ENCODE data around the genes OR2J3, GABBR1 and HLA-G.

- RRBS = no CpG with 5 or more reads among the region's 2 CpGs
Measured at GRCh38 chr6:28910670-28911418, 12.9 kb downstream of the TRIM27 start.

DNA sequence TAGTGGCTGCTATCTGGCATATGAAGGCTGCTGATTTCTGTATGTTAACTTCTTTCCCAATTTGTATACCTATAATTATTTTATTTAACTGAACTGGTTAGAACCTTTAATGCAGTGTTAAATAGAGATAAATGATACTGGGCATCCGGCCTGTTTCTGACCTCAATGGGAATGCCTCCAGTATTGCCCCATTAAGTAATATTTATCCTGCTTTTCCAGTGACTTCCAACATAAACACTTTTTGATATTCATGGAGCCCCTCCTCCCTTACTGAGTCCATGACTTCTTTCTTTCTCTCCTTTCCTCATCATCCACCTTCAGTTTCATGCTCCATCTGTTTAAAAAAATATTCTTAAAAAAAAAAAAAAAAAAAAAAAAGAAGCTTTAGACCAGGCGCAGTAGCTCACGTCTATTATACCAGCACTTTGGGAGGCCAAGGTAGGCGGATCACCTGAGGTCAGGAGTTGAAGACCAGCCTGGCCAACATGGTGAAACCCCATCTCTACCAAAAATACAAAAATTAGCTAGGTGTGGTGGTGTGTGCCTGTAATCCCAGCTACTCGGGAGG, 8.8 kb downstream of the TRIM27 start:
- RRBS = no CpG with 5 or more reads among the region's 5 CpGs

DNA sequence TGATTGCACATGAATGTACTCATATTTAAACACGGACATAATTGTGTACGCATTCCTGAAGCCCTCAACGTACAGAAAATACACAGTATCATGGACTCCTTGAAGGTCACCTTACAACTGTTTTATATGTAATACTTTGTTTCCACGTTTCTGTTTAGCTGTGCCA, 1.4 kb downstream of the TRIM27 start:
- RRBS = no CpG with 5 or more reads among the region's 4 CpGs

- RRBS = no CpG with 5 or more reads among the region's 21 CpGs
Measured at GRCh38 chr6:28941206-28941978, 17.6 kb upstream of the TRIM27 start.

GRCh38 chr6:29107776-29108219, at the start of gene OR2J3:
Gene OR2J3, plus strand, starts transcription at chr6:29108058.
- RRBS = no CpG with 5 or more reads among the region's 1 CpG

DNA sequence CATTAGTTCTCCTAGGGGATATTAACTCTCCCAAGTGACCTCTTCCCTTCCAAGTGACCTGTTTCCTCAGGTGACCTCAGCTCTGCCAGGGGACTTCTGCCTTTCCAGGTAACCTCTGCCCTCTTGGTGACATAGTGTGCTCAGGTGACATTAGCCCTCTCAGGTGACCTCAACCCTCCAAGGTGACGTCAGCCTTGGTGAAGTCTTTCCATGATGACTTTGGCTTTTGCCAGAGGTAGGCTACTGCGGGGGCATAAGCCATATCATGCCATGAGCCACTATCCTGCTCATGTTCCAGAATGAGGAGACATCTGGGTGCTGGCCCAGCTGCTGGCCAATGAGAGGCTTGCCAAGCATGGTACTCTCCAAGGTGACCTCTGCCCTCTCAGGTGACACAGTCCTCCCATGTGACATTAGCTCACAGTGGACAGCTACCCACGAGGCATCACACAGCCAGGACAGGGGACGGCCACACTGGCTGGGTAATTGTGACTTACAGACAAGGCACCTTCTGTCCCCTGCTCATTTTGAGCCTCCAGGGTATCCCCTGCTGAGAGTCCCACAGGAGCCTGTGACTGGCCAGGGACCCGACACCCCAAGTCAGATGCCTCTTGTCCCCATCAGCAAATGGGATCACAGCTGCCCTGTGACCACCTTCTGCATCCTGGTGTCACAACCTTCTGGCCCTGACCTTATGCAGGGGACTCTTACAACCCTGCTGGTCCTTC, 21.7 kb upstream of the OR2I1P start:
- RRBS = no CpG with 5 or more reads among the region's 5 CpGs

- RRBS = 2% methylated on average over 22 of the region's 49 CpGs
Measured at GRCh38 chr6:29631960-29632712, 847 bp downstream of the GABBR1 start.

DNA sequence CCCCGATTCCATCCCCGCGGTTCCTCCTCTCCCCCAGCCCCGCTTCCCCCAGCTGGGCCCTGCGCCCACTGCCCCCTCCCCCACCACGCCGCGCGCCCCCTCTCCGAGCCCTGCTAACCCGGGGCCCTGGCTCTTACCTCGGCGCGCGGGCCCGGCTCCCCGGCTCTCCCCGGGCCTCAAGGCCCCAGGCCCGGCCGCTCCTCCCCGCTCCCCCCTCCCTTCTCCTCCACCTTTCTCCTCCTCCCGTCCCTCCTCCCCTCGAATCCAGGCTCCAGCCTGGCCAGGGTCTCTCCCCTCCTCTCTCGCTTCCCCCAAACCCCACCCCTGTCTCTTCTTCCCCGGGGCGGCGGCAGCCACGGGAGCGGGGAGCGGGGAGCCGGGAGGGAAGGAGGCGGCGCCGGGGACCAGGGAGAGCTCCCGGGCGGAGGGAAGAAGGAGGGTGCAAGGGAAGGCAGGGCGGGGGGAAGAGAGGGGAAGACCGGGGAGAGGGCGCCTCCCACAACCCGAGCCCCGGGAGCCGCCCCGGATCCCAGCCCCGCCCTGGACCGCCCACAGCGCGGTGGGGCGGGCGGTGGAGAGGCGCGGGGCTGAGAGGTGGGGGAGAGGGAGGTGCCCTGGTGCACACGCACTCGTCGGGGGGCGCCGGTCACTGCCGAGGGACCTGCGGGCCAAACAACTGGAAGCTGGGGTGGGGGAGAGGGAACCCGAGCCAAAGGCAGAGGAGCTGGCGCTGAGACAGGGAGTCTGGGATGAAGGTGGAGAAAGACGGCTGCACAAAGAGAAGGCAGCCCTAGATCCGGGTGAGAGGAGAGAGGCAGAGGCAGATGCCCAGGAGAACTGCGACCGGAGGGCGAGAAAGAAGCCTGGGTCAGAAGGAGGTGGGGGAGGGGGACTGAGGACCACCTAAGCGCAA, at the start of gene GABBR1:
Gene GABBR1 (minus strand): TSS at position 471 of the 913 bp plus-strand sequence.
- RRBS = 3% methylated on average over 9 of the region's 66 CpGs

DNA sequence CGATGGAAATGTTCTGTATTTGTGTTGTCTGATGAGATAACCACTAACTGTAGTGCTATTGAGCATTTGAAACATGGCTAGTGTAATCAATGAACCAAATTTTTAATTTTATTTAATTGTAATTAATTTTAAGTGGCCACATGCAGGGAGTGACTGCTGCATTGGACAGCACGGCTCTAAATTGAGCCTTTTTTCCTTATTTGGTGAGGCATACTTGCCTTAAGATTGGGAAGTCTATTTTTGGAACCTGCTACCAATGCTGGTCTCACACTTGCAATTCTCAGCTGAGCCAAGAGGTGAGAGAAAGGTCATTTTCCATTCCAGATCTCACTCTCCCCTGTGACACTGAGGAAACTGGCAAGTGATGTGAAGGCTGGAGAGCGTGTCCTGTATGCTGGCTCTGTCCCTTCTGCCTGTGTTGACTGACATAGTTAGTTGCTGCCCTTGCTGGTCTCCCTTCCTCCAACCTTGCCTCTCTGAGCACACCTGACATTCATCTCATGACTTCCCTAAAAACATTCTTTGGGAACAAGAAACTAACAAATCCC, 774 bp upstream of the MOG start:
- RRBS = no CpG with 5 or more reads among the region's 3 CpGs

DNA sequence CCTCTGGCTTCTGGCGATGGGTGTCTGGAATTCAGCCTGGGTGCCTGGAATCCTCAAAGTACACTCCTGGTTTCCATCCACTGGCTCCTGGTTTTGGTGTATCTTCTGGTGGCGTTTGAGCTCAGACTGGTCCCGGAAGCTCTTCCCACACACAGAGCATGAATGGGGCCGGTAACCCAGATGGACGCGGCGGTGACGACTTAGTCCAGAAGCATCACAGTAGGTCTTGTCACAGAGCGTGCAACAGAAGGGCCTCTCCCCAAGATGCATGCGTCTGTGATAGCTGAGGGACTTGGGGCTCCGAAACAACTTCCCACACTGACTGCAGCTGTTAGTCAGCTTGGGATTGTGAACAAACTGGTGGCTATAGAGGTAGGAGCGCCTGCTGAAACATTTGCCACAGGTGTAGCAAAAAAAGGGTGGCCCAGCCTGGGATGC, 7.8 kb downstream of the ZFP57 start:
- RRBS = no CpG with 5 or more reads among the region's 12 CpGs

DNA sequence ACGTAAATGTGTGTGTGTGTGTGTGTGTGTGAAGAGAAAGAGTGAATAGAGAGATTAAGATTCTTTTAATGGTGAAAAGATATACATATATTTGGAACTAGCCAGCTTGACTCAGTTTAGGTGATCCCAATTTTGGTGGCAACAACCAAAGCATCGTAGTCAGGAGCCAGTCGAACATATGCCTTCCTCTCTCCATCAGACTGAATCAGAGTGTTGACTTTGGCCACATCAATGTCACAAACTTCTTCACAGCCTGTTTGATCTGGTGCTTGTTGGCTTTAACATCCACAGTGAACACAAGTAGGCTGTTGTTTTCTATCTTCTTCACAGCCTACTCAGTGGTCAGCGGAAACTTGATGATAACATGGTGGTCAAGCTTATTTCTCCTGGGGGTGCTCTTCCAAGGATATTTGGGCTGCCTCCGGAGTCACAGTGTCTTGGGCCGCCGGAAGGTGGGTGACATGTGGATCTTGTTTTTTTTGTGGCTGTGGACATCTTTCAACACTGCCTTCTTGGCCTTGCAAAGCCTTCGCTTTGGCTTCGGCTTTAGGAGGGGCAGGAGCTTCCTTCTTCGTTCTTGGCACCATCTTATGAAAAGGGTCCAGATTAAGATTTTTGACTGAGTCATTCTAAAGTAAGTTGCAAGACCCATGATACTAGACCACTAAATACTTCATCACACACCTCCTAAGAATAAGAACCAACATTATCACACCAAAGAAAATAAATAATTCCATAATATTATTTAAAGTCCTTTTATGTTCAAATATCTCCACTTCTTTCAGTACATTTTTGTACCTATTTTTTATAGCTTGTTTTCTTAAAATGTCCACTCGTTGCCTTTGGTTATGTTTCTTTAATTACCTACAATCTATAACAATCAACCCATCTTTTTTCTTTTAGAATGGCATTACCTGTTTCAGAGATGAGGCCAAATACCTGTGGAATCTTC, 3.6 kb downstream of the HLA-F start:
- RRBS = no CpG with 5 or more reads among the region's 11 CpGs

GRCh38 chr6:29827499-29827994, at the start of gene HLA-G:
Gene HLA-G, plus strand, starts transcription at chr6:29827825.
- RRBS = 34% methylated on average over 5 of the region's 30 CpGs

GRCh38 chr6:29941453-29941965, 823 bp upstream of the HLA-A start:
- RRBS = no CpG with 5 or more reads among the region's 1 CpG

DNA sequence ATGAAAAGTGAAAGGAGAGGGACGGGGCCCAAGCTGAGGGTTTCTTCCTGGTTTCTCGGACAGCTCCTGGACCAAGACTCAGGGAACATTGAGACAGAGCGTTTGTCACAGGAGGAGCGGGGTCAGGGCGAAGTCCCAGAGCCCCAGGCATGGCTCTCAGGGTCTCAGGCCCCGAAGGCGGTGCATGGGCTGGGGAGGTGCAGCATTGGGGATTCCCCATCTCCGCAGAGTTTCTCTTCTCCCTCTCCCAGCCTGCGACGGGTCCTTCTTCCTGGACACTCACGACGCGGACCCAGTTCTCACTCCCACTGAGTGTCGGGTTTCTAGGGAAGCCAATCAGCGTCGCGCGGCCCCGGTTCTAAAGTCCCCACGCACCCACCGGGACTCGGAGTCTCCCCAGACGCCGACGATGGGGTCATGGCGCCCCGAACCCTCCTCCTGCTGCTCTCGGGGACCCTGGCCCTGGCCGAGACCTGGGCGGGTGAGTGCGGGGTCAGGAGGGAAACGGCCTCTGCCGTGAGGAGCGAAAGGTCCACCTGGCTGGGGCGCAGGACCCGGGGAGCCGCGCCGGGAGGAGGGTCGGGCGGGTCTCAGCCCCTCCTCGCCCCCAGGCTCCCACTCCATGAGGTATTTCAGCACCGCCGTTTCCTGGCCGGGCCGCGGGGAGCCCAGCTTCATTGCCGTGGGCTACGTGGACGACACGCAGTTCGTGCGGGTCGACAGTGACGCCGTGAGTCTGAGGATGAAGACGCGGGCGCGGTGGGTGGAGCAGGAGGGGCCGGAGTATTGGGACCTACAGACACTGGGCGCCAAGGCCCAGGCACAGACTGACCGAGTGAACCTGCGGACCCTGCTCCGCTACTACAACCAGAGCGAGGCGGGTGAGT, 54.6 kb upstream of the POLR1H start:
- RRBS = 0% methylated on average over 3 of the region's 67 CpGs

- RRBS = no CpG with 5 or more reads among the region's 2 CpGs
Measured at GRCh38 chr6:30060050-30060437, 1.0 kb upstream of the POLR1H start.

GRCh38 chr6:30130215-30130618, 5.7 kb upstream of the TRIM40 start:
- RRBS = no CpG with 5 or more reads among the region's 4 CpGs

DNA sequence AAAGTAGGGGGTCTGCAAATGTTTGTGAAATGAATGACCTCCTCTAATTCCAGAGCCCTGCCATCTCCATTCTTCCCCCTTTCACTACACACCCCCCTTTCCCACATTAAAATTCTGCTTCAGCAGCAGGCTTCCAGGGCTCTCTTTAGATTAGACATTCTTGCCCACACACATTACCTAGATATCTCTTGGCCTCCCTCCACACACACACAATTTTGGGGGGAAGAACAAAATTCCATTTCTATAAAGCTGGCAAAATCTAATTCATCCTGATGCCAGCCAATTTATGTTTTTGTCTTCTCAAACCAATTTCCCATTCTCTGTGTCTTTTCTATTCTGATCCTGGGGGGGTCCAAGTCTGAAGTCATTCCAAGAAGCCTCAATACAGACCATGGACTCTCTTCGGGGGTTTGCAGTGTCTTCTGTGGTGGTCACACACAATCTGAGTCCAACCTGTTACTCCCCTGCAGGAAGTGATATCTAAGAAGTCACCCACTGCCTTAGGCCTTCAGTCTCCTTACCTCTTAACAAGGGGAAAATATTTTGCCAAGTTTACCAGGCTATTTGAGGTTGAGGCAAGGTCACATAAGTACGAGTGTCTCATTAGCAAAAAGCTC, 2.0 kb downstream of the TRIM26 start:
- RRBS = no CpG with 5 or more reads among the region's 2 CpGs

- RRBS = no CpG with 5 or more reads among the region's 1 CpG
Measured at GRCh38 chr6:30285910-30286544, 40.7 kb upstream of the TRIM39 start.

GRCh38 chr6:30317345-30318198, 9.2 kb upstream of the TRIM39 start:
- RRBS = no CpG with 5 or more reads among the region's 3 CpGs